Measurements from ENCODE around the genes SUPT5H and DLL3.

DNA sequence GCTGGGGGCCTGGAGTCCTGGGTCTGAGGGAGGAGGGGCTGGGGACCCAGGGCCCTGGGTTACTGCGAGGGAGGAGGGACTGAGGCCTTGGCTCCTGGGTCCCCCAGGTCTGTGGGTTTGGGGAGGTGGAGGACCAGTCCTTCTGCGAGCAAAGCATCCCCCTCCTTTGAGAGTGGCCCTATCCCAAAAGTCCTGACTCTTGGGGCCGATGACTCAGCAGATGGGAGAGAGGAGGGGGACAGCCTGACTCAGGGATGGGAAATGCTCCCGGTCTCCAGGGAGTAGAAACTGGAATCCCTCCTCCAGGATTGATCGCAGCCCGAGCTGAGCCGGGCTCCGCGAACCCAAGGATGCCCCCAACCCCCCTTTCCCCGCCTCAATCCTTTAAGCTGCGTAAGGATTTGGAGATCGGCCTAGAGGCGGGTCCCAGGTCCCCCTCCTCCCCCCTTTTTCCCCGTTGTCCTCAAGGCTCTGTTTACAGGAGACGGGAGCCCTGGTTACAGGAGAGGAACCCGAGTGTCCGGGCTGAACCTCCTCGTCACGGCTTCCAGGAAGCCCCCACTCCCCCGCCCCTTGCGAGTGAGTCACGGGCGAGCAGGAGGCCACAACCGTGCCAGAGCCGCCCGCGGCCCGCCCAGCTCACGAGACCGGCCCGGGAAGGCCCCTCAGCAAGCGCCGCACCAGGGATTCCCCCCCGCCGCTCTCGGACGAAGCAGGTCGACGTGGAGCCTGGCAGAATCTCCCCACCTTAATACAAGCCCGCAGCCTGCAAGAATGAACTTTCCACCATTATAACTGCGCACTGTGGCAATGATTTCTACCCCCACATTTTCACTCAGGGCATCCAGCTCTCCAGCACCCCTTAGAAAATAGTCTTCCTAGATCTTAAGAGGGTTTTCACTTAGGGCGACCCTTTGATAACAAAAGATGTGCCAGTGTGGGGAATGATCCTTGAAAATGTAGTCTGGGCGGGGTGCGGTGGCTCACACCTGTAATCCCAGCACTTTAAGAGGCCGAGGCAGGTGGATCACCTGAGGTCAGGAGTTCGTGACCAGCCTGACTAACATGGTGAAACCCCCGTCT is 2.9 kb upstream of the ZFP36 start:
- PRO-cap: bidirectional peak, plus-strand start at position 686 of the sequence, minus-strand start at position 352 of the sequence

DNA sequence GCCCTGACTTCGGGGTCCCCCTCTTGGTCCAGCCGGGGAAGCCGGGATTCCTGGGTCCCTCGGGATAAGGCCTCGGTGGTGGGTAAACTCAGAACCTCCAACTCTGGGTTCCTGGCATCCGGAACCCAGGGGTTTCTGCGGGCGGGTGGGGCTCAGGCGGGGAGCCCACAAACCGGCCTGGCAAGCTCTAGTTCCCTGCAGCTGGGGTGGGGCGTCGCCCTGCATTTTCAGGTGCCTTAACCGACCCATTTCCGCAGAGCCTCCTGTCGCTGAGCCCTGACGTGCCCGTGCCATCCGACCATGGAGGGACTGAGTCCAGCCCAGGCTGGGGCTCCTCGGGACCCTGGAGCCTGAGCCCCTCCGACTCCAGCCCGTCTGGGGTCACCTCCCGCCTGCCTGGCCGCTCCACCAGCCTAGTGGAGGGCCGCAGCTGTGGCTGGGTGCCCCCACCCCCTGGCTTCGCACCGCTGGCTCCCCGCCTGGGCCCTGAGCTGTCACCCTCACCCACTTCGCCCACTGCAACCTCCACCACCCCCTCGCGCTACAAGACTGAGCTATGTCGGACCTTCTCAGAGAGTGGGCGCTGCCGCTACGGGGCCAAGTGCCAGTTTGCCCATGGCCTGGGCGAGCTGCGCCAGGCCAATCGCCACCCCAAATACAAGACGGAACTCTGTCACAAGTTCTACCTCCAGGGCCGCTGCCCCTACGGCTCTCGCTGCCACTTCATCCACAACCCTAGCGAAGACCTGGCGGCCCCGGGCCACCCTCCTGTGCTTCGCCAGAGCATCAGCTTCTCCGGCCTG is 1.0 kb downstream of the ZFP36 start:
- PRO-cap: bidirectional peak, plus-strand start at position 573 of the sequence, minus-strand start at position 415 of the sequence

DNA sequence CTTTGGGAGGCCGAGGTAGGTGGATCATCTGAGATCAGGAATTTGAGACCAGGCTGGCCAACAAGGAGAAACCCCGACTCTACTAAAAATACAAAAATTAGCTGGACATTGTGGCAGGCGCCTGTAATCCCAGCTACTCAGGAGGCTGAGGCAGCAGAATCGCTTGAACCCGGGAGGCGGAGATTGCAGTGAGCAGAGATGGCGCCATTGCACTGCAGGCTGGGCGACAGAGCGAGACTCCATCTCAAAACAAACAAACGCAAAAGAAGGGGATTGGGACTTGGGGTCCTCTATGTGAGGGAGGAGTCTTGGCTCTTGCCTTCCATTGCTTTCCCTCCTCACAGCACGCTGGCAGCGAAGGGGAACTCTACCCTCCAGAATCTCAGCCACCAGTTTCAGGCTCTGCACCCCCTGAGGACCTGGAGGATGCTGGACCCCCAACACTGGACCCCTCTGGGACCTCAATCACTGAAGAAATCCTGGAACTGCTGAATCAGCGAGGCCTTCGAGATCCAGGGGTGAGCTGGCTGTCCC is 9.4 kb downstream of the PLEKHG2 start:
- PRO-cap: no peak

- PRO-cap: no peak
These were observed 1.9 kb downstream of the RPS16 start for GRCh38 chr19:39433838-39434347.

GRCh38 chr19:39445154-39446270 is at the start of gene SUPT5H:
Gene SUPT5H, plus strand, starts transcription at chr19:39445582.
- PRO-cap: bidirectional peak, plus-strand start at chr19:39445582, minus-strand start at chr19:39445487

- PRO-cap: no peak
These were observed 935 bp downstream of the TIMM50 start for GRCh38 chr19:39481405-39482141.

DNA sequence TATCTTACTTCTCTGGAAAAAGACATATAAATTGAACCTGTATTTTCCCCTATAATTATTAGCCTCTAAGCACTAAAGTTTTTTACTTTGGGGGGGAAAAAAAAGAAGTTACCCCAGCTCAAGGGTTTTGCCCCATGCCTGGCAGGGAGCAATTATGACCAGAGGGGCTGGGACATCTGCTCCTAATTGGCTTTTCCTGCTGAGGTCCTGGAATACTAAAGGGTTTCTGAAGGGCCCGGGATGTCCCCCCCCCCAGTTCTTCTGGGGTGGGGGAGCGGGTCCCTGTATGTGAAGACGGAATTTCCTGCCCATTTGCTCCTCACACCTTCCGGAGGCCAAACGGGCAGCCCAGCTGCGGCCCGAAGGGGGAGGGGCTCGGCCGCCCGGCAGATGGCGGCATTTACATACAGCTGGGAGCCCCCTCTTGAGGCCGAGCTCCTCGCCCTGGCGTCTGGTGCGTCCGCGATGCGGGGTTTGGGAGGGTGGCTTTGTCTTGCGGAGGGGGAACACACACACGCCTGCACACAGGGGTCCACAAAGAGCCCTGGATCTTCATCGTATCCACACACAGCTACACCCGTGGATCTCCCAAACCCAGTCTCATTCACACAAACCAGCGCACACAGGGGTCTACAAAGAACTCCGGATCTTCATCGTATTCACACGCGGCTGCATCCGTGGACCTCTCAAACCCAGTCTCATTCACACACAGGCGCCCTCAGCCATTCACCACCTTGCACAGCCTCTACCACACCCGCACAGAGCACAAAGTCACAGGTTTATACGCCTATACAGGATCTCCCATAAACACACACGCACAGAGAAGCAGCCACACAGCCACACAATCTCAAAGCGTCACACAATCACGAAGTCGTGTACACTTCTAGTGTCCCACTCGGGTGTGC is 864 bp upstream of the DLL3 start:
- PRO-cap: no peak

DNA sequence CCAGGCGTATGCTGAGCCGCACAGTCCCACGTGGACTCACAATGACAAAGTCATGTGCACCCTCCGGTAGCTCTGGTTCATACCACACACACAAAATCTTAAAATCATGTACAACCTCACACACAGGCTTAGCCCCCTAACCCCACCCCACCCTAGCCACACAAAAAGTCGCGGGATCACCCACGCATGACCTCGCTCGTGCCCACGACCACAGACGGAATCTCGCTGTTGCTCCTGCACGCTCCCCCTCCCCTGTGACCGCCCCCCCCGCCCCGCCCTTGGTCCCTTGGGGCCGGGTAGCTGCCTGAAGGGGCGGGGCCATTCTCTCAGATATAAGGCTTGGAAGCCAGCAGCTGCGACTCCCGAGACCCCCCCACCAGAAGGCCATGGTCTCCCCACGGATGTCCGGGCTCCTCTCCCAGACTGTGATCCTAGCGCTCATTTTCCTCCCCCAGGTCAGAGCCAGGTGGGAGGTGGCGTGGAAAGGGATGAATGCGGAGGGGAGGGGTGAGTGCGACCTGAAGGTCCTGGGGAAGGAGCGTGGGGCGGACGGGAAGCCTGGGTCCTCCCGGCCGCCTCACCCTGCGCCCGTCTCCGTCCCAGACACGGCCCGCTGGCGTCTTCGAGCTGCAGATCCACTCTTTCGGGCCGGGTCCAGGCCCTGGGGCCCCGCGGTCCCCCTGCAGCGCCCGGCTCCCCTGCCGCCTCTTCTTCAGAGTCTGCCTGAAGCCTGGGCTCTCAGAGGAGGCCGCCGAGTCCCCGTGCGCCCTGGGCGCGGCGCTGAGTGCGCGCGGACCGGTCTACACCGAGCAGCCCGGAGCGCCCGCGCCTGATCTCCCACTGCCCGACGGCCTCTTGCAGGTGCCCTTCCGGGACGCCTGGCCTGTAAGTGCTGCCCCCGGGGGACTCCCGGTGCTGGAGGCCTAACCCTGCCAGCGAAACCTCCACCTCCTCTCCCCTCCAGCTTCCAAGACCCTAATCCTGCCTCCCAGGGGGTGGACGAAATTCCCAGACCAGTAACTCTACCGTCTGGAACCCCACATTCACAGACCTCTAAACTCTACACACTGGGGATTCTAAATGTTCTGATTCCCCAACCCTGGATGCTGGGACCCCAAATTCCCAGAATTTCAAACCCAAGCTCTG is at the start of gene DLL3:
Gene DLL3 (plus strand): TSS at position 359 of the 1,146 bp plus-strand sequence.
- PRO-cap: no peak

GRCh38 chr19:39796087-39796286 is 17.3 kb downstream of the LEUTX start:
- PRO-cap: no peak

GRCh38 chr19:39846958-39847427 is 814 bp upstream of the FBL start:
- PRO-cap: no peak

- PRO-cap: no peak
These were observed 17.4 kb upstream of the FBL start for GRCh38 chr19:39863557-39863949.

GRCh38 chr19:39881488-39881818 is 35.3 kb upstream of the FBL start:
- PRO-cap: no peak

DNA sequence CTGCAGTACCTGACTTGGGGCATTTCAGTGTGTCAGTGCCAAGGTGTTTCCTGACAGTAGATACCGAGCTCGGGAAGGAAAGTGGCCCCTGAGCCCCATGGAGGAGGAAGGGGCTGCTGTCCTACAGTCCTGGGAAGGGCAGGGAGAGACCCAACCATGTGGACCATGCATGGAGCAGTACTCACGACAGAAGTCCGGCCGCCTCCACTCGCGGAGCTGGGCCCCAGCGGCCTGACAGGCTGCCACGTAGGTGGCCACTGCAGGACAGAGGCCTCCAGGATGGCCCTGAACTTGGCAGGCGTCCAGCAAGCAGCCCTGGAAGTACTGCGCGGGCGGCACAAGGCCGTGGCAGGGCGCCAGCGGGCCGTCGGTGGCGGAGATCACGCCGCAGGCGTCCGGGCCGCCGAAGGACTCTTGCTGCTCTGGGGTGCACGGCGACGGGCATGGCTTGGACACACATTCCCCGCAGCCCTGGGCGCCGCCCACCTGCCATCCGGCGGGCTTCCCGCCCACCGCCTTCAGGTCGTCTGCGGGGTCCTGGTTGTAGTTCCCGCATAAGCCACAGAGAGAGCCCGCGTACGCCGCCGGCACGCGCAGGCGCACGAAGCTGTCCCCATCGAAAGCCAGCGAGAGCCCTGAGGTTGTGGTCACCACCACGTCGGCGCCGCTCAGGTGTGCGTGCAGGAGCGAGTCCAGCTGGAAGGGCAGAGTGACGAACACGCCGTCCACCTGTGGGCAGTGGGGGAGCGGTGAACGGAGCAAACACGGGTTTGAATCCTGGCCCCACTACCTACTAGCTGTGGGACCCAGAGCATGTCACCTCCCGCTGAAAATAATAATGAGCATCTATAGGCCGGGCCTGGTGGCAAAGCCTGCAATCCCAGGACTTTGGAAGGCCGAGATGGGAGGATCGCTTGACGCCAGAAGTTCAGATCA is 45.5 kb upstream of the FBL start:
- PRO-cap: no peak

DNA sequence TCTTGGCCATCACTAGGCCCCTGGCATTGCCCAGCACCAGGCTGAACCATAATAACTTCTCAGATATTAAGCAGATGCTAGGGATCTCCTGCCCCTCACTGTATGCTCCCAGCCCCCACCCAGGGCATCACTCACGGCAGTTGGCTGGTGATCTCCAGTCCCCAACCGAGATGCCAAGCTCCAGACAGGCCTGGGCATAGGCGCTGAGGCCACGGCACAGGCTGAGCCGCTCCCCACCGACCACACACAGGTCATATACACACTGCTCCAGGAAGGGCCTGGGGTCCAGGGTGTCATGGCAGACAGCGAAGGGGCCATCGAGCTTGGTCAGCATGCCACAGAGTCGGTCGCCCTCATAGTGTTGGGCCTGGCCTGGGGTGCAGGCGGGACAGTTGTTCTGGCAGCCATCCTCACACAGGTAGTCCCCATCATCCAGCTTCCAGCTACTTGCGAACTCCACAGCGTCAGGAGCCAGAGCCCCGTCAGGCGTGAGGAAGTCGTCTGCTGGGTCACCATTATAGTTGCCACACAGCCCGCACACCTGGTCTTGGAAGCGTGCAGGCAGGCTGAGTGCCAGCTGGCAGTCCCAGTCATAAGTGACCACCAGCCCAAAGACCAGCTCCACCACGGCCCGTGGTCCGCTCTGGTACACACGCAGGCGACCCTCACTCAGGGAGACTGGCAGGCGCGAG is 52.9 kb upstream of the PSMC4 start:
- PRO-cap: no peak

DNA sequence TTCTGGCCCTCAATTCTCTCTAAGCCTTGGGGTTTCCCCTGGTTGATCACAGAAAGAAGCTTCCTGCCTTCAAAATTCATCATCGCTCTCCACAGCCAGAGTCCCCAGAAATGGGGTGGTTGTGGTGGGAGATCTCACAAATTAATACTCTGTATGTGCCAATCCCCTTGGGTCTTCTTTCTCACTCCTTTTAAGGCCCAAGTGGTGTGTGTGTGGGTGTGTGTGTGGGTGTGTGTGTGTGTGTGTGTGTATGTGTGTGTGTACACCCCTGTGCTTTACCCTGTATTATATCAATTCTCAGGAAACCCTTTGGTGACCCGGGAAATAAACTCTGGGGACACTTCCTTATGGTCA is 33.8 kb upstream of the PSMC4 start:
- PRO-cap: no peak

DNA sequence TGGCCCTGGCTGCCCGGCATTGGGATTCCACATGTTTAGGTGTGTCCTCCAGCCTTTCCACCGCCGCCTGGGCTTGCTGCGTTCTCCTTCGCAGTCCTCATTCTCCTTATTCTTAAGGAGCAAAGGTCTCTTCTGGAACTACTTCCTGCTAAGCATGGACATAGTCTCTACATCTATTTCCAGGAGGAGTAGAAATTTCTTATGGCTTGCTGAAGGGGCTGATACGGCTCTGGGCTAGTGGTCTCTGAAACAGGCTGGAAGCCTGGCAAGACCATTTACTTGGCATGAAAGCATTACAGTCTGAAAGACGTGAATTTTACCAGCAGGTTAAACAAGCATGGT is 27.3 kb upstream of the PSMC4 start:
- PRO-cap: no peak

- PRO-cap: no peak
These were observed 10.2 kb downstream of the PLD3 start for GRCh38 chr19:40358565-40359135.

GRCh38 chr19:40410961-40411931 is 1.9 kb downstream of the PRX start:
- PRO-cap: bidirectional peak, plus-strand start at chr19:40411728, minus-strand start at chr19:40411611

GRCh38 chr19:40421927-40422759 is 3.6 kb downstream of the SERTAD1 start:
- PRO-cap: no peak

GRCh38 chr19:40423830-40424547 is 1.8 kb downstream of the SERTAD1 start:
- PRO-cap: no peak

Measured in left cardiac atrium (tissue), 1 donor.